Daoy (cell line): ENCODE measurements around a stretch of chr12.

DNA sequence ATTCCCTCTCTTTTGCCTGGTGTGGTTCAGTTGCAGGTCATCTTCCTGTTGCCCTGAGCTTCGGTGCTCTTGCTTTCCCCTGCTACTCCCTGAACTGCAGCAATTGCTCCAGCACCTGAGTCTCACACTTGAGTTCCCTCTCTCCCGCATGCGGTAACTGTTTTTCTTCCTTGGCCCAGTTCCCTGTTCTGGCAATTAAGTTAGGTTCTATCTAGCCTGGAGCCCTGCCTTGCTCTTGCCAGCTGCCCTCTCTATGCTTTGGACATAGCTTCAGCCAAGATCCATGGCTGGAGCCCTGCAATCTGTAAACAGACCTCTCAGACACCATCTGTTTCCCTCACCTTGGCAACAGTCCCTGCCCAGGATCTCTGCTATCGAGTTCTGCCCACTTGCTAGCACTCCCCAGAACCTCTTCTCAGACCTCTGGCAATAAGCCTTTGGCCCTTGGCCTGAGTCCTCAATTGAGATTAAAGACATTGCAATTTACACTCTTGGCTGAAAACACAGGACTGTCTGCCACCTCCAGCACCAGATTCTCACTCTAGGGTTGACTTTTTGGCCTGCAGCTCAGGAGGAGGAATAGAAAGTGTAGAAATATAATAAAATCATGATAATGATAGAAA is 6.0 kb upstream of the GLT8D2 start:
- RAMPAGE, long total RNA, result no peak

DNA sequence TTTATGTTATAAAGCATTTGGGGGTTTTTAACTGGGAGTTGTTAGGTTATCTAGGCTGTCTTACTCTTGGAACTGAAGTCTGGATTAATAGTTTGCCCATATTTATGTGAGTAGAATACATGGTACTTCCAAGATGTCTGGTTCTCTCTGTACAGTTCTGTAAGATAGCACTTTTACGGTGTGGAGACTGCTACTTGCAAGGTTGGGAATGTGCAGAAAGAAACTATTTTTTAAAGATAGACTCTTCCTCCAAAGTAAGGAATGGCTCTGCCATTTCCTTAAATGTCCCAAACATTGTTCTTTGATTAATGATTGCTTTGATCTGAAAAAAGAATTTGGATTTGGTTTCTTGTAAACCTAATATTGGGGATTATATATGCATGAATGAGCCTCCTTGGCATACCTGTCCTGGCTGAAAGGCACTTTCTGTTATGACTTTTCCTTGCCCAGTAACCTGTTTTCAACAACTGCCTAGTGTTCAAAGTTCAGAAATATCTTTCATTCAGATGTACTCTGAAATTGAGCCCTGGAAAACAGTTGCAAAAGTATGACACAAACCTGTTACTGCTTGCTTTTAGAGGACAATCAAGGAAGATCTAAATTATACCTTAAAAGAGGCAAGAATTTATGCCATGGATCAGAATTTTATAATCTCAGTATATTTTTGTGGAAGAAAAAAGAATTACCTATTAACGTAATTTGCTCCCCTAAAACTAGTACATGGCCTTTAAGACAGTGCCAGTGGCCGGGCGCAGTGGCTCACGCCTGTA is 23.3 kb downstream of the NFYB start:
- RAMPAGE, long total RNA, result no peak

DNA sequence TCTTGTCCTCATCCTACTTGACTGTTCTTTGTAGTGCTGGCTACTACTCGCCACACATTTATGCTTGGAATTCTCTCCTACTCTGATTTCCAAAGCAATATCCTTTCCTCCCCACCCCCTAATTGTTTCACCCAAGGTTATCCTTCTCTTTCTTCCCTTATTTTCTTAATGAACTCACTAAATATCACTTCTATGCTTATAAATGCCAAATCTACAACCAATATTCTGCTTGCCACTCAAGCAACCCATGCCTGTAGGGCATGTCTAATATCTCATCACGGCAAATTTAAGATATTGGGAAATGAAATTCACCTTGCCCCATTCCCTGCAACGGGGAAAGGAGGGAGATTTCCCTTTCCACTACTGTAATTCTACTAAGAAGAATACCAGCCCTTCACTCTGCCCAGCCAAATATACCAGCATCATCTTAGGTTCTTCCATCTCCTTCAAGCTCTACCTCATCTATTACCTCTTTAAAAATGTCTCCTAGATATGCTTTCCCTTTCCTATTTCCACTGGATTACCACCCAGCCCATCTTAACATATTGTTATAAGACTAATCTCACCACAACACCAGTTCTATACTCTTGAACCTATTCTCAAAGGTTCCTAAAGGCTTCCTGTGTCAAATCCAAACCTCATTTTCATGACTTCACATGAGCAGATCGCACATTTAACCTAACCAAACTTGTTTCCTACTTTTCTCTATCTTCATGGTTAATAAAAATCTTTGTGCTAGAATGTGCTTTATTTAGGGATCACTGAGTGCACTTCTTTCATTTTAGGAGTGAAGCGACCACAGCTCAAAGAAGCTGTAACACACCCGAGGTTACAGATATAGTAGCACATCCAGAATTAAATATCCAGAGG is 3.8 kb downstream of the NFYB start:
- RAMPAGE, long total RNA, result no peak

GRCh38 chr12:104177380-104177987 is 38.1 kb upstream of the TXNRD1 start:
- RAMPAGE, long total RNA, result no peak

DNA sequence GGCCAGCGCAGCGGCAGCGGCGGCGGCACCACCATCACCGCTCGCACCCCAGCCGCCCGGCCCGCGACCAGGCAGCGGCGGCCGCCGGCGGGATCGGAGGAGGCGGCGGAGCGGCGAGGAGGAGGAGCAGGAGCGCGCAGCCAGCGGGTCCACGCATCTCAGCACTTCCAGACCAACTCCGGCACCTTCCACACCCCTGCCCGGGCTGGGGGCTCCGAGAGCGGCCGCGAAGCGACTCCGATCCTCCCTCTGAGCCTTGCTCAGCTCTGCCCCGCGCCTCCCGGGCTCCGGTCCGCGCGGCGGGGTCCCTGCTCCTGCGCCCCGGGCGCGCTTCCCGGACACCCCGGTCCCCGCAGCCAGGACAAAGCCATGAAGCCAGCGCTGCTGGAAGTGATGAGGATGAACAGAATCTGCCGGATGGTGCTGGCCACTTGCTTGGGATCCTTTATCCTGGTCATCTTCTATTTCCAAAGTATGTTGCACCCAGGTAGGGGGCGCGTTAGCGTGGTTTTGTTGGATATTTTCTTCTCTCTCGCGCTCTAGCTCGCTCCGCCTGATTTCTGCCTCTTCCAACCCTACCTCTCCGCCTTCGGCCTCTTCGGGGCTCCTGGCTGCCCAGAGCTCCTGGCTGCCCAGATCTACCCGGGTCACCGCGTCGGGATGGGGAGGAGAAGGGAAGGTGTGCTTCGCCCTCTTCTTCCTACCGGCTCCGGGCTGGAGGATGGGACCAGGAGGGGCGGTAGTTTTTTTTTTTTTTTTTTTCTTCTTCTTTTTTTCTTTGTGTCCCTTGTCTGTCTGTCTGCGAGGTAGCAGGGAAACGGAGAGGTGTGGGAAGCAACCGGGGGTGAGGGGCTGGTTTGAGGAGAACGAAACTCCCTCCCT is 536 bp downstream of the CHST11 start:
- RAMPAGE, long total RNA, result no peak

DNA sequence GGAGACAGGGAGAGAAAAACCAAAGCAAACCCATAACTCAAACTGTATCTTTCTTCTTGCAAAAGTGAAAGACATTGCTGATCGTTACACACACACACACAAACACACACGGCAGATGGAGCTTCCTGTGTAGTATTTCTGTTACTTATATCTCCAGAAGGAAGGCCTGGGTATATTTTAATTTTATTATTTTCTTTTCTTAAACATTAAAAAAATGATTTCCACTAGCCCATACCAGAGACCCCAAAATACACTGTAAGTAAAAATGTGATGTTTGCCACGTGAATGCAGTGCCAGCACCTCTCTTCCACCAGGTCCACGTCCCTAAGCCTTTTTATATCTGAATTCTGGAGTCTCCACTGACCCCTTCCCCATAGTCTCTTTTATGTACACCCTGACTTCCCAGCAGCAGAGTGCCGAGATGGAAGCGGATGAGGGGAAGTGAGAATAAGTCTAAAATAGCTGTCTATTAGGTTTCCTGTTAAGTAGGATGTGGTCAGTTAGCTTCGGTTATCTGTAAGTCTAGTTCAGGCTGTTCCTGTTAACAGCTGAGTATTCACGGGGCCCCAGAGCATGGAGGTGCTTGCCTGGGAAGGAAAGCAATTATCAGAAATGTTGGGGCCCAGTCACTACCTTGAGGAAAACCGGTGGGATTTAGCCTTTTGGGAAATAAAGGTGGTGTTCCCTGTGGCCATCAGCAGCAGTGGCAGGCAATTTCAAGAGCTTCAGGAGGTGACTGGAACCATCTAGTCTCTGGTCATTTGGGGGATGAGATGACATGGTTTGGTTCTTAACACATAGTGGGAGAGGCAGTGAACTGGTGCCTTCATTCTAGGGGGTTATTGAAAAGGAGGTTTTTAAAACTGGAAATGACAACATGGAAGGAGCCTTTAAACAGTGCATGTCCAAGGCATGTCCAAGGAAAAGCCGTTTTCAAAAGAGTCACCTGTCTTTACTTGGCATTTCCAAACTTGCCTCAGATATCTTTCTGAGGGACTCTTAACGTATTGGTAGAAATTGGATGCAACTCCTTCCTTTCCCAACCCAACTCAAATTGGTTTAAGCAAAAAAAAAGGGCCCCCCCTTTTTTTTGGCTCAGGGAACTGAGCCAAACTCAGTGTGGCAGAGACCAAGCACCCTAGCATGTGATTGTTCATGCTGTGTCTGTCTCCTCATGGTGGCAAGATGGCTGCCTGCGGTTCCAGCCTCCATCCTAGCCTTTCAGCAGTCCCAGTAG is 21.8 kb downstream of the CHST11 start:
- RAMPAGE, long total RNA, result no peak

DNA sequence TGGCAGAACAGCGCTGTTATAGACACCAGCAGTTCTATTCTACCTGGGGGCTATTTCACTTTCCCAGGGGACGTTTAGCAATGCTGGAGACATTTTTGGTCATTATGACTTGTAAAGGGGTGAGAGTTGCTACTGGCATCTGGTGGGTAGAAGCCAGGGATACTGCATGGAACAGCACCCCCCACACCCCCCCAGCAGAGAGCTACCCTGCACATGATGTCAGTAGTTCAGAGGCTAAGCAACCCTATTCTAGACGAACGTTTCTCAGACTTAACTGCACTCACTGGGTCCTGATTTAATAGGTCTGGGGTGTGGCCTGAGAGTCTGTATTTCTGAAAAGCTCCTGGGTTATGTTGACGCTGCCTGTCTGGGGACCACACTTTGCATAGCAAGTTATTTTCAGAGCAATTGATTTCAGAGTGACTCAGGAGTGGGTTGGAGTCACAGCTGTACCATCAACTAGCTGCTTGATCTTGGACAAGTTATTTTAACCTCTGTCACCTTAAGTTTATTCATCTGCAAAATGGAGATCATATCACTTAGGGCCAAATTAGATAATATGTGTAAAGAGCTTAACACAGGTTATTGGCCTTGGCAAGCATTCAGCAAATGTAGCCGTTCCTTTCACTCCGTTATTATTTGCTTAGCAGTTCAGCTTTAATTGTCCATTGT is 48.5 kb downstream of the CHST11 start:
- RAMPAGE, long total RNA, result no peak

DNA sequence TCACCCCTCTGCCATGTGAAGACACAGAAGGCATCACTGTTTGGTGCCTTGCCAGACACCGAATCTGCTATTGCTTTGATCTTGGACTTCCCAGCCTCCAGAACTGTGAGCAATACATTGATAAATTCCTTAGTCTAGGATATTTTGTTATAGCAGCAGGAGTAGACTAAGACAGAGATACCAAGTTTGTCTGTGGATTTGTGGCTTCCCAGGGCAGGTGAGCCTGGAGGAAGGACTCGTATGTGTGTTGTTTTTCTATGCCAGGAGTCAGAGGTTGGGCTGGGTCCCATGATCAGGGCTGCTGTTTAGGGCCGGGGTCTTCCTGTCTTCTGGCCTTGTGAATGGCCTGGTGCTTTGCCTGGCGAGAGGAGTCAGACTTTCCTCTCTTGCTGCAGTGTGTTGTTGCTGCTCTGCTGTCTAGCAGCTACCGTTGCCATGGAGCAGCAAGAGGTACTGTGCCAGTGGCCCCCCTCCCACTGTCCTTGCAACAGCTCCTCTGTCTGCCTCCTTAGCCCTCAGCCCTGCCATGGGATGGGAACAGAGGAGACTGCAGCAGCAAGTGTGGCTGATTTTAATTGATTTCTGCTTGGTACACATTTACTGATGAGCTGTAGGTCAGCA is 111.2 kb downstream of the CHST11 start:
- RAMPAGE, long total RNA, result no peak

- RAMPAGE, long total RNA, result no peak
Measured at GRCh38 chr12:104577587-104578034, 120.9 kb downstream of the CHST11 start.

DNA sequence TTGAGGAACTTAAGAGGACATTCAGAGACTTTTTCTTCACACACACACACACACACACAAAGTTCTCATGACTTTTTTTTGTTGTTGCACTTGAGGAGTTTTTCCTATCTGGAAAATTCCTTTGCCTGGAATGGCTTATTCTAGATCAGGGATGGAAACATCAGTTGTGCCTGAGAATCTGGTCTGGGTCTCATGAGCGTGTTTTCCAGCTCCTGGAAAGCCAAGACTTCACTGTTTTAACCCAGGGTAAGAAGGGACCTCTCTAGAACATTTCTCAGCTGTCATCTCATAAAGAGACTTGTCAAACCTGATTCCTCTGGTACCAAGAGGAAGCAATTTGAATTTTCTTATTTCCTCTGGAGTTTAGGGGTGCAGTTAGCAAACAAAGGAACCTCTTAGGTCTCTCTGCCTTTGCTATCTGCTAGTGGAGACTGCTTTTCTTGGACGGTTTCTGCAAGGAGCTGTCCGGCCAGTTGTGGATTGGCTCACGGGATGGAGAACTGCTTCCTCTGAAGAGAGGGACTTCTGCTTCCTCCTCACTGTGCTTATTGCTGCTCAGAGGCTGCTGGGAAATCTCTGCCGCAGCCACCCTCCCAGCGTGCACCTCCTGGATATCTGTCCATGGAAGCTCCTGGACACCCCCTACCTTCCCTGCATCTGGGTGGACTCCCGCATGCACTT is 187.0 kb downstream of the CHST11 start:
- RAMPAGE, long total RNA, result no peak

DNA sequence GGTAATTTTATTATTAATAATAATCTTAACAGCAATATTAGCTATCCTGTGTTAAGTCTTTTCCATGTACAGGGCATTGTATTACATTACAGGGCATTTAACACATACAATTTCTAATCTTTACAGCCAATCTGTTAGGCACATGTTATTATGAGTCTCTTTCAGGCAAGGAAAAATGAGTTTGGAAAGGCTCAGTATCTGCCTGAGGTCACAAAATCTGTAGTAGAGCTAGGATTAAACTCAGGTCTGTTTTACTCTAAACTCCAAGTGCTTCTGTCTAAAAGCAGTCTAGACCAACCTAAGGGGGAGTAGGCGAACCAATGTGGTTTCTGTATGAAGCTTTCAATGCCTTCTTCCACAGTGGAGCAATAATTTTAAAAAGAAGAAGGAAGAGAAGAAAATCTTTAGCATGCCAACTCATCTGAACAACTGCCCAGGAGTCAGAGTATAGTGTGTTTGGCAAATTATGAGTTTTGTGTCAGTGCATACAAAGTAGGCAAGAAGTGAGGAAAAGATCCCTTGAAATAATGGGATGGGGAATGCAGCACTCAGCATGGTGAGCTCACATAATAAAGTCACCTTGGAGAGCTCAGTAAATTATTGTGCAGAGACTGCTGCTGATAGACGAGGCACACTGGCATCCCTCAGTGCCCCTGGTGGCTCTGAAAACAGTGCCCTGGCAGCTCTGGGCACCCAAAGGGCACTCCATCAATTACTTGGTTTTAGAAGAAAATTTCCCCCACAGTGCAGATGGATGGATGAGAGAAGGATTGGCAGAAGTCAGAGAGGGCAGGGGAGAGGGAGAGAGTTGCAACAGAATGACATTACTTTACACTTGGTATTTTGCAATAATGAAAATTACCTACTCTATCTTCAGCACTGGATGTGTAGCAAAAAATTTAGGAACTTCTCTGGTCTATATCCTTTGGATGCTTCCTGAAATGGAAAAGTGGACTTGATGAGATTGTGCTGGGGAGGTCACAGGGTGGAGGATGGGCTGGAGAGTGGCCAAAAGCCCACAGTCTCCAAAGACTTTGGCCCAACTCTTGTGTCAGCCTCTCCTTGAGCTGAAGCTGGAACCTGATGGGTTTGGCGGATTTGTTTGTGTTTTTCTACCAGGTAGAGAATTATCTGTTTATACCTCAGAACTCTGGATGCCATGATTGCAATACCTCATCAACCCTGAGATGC is 192.9 kb downstream of the CHST11 start:
- RAMPAGE, long total RNA, result no peak

DNA sequence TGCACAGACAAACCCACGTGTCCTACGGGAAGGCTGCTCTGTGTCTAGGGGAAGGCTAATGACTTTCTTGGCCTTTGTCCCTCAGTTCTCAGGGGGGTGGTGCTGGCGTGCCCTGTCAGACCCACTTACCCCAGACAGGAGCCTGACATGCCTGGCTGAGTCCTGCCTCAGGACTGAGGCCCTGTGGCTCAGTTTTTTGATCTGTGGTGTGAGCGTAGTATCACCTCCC is 235.3 kb downstream of the SLC41A2 start:
- RAMPAGE, long total RNA, result no peak

DNA sequence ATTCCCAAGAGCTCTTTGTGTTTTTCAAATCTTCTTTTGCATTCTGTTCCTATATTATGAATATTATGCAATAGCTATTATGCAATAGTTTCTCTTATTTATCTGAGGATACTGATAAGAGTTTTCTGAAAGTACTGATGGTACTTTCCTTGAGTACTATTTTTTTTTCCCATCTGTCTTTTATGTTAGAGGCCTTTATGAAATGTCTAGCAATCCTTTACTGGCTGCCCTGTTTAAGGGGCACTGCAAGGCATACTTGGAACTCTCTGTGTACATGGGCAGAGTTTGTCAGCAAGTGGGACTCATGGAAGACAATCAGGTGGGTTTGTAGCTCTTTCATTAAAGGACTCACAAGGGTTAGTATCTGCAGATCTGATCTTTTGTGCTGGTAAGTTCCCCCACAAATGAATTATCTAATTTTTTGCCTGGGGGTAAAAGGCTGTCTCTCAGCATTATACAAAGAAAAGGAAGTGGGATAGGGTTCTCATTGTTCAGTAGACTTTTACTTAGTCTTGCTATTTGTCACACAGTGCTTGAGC is 93.3 kb downstream of the SLC41A2 start:
- RAMPAGE, long total RNA, result no peak

DNA sequence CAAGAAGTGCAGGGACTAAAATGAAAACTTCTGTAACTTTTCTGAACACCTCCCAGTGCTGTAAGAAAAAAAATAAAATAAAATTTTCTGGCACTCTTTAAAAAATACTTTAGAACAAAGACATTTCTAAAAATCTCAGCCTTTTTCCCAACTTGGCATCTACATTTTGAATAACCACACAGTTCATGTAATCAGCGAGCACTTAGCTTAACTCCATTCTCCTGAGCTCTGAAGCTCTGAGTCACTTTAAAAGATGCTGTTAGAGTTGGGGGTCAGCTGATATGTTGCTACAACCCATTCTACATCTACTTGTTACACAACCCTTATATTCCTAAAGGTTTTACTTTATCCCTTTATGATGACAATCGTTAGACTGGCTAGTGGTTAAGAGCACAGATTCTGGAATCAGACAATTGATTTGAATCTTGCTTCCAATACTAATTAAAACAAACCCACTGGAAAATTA is 48.4 kb downstream of the SLC41A2 start:
- RAMPAGE, long total RNA, result no peak

- RAMPAGE, long total RNA, result no peak
Measured at GRCh38 chr12:105107075-105107478, 454 bp upstream of the WASHC4 start.

DNA sequence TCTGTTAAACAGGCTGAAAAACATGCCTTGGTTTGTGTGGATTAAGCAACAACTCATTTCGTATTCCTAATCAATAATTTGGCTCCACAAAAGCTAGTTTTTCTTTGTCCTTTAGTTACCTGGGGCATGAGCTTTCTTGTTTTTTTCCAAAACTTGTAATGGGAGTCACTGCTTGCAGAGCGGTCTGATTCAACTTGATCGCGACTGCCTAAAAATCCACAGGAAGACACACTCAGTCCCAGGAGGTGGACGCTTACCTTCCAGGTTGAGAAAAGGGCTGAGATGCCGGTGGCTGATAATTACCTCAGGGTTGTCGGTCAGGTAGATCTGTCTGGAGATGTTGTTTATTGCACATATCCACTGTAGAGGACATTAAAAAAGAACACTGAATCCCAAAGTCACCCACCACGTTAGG is 40.8 kb downstream of the APPL2 start:
- RAMPAGE, long total RNA, result no peak

GRCh38 chr12:106134981-106135630 is 3.6 kb downstream of the NUAK1 start:
- RAMPAGE, long total RNA, result no peak

DNA sequence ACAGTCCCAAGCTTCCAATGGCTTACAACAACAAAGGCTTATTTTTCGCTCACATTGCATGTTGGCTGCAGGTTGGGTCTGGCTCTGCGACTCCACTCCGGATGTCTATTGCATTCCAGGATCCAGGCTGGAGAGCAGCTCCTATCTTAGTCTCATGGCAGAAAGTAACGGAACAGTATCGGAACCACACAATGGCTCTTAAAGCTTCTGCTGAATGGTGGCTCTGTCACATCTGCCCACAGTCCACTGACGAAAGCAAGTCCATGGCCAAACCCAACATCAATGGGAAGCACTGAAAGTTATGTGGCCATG is 54.5 kb downstream of the CKAP4 start:
- RAMPAGE, long total RNA, result no peak

DNA sequence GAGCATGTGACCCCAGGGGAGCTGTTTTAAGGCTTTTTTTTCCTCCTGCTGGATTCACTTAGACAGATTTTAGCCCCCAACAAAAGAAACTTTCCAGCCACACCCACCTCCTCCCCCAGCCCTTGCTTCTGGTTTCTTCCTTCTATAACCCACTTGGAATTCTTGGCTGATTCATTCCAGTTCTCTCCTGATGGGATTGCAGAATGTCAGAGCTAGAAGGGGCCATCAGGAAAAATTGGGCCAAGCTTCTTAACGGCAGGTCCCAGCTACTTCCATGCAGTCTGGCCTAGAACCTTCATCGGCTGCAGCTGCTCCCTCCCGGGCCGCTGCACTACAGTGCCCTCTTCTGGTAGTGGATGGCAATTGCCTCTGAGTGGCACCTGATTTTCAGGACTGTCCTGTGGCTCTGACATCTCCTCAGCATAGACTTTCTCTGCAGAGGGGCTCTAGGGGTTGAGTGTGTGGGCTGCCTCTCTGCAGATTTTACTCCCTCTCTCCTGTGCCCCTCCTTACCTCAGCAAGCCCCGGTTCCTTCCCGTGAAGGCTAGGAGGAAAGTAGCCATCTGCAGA is 23.8 kb downstream of the CKAP4 start:
- RAMPAGE, long total RNA, result no peak

GRCh38 chr12:106248241-106248830 is 516 bp upstream of the CKAP4 start:
- RAMPAGE, long total RNA, result no peak